Cardiac ventricle fibroblast (primary cell): ENCODE data around the gene PDPR.

GRCh38 chr16:68737536-68737857 lies 405 bp downstream of the CDH1 start:
- RAMPAGE, long total RNA: no peak

GRCh38 chr16:68742351-68742625 lies 5.2 kb downstream of the CDH1 start:
- RAMPAGE, long total RNA: no peak

- RAMPAGE, long total RNA: no peak
Observed at GRCh38 chr16:68746757-68747420, 9.8 kb downstream of the CDH1 start.

DNA sequence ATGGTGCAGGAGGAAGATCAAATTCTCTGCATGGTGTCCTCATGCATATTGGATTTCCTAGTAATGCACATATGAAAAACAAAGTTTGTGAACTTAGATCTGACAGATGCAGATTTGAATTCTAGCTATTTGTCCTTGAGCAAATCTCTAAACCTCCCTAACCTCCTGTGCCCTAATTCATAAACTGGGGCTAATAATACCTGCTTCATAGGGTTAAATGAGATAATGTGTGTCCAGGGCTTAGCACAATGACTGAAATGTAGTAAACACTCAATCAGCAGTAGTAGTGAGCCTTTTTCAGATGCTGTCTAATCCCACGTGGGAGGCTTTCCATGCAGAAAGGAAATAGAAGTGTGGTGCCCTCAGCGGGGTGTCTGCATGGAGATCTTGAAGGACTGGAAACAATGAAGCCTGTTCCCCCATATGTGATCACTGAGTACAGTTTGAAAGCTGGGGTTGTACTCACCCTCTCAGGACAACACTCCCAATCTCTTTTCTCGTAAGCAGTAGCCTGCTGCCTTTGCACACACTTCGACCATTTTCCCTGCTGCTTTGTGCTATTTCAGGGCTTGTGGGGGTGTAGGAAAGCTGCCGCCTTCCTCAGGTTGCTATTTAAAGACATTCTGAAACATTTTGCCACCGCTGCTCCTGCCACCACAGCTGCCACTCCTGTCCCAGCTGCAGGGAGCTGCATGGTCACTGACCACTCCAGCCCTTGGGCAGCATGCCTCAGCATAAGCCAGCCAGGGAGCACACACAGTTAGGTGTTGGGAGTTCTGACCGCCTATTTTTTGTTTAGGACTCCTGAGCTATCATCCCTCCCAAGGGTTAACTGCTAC lies 40.7 kb upstream of the HAS3 start:
- RAMPAGE, long total RNA: no peak

GRCh38 chr16:69087208-69087623 lies 18.2 kb upstream of the HAS3 start:
- RAMPAGE, long total RNA: no peak

- RAMPAGE, long total RNA: no peak
Observed at GRCh38 chr16:69109400-69109912, 4.0 kb downstream of the HAS3 start.

GRCh38 chr16:69143164-69143724 lies 10.8 kb downstream of the UTP4 start:
- RAMPAGE, long total RNA: no peak

GRCh38 chr16:69188571-69189054 lies 1.6 kb downstream of the SNTB2 start:
- RAMPAGE, long total RNA: no peak

DNA sequence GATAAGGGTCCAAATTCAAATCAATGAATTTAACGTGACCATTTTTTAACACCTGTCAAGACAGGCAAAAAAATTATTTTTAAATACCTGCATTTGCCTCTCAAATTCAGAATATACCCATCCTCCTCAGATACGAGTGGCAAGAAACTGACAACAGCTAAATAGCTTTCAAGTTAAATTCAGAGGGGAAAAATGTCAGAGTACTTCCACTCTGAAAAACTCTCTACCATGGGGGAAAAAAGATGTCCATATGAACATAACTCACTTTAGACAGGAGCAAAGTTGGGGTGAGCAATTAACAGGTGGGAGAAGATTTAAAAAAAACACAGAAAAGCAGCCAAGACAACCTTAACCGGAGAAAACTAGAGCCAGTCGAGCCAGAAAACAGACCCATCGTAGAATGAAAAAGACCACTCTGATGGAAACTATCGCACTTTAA lies 921 bp downstream of the TERF2 start:
- RAMPAGE, long total RNA: no peak

DNA sequence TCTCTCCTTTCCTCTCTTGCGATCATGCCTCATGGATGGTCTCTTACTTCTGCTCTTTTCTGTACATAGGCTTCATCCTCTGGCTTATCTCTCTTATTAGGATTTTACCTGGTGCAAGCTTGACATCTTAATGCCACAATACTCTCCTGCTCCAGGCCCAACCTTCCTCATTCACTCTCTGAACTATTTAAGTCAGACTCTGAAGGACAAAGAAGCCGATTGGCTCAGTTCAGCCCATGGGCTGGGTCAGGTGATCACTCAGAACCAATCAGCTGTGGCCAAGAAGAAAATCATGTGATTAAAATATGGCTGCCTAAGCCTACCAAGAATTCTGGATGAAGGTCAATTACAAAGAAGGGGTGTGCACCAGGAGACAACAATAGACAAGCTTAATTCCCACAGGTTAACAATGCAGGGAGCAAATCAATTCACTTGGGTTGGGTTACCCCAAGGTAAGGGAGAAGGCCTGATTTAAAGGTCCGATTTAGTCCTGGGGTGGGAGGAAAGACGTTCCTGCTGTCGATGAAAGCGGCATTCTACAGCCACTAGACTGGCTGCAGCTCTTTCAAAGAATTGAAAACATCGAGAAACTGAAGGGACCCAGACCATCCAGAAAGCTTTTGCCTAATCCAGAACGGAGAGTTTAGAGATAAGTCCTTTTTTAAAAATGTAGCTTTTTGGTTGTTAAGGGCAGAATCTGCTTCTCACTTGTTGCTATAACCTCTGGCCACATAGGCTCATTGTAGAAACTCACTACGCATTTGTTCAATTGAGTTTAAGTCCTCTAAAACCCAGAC lies 42.9 kb upstream of the NFAT5 start:
- RAMPAGE, long total RNA: no peak

GRCh38 chr16:69626244-69626561 lies 60.4 kb downstream of the NFAT5 start:
- RAMPAGE, long total RNA: no peak

DNA sequence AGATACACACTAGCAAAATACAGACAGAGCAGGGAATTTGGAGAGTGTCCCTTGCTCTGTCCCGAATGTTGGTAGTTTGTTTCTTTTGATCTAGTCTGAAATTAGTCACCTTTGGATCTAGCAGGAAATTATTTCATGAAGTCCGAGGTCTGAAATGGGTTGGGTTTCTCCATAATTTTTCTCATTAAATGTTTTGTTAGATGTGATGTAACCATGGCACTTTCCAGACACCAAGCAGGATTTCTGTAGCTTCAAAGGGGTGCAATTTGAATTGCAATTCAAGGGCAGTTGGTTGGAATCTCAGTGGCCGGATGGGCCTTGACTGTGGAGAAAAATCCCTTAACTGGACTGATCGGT lies 78.5 kb downstream of the WWP2 start:
- RAMPAGE, long total RNA: no peak

- RAMPAGE, long total RNA: no peak
Observed at GRCh38 chr16:69942144-69942666, 8.9 kb upstream of the CLEC18A start.

DNA sequence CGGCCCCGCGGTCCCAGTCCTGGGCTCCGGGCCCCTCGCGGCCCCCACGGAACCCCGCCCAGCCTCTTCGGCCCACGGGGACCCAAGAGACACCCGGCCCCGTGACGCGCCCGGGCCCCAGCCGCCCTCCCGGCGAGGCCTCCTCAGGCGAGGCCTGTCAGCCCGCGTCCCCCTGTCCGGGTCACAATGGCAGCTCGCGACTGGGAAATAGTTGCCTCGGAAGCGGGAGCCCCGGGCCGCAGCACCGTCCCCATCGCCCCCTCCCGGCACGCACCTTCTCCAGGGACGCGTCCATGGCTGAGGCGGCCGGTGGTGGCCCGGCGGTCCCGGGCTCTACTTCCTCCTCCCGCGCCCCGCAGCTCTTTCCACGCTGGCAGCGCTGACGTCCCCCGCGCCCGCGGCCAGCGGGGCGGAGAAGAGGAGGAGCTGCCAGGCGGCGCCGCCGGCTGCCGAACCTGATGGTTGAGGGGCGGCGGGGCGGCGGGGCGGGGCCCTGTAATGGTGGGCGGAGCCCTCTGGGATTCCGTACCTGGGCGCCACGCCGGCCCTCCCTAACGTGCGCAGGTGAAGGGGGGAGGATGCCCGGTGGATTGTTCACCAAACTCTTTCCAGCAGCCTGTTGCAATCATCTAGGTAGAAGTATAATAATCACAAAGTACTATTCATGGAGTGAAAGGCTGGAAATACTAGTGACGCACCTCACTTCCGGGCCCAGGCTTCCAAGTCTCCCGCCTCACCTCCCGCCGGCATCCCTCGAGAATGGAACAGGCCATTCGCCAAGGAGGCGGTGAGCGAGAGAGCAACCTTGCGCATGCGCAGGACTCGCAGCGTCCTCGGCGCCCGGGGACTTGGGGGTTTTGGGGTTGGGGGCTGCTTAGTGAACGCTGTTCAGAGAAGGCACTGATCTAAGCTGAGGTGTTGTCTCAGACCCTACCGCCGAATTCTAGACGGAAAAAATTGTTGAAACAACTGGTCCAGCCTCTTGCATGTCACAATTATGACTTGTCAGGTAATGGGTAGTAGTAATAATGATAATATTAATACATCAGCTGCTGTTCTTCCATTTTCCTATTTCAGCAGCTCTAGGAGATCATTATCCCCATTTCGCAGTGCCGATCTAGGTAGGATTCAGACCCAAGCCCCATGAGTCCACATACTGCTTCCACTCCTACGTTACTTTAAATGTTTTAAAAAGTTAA lies 48.3 kb upstream of the PDPR start:
- RAMPAGE, long total RNA: no peak

GRCh38 chr16:70113782-70115164 lies at the start of gene PDPR:
TSS of gene PDPR (plus strand) at chr16:70114332.
- RAMPAGE, long total RNA: no peak

- RAMPAGE, long total RNA: no peak
Observed at GRCh38 chr16:70288802-70289350, 430 bp downstream of the AARS1 start.

- RAMPAGE, long total RNA: no peak
Observed at GRCh38 chr16:70294612-70295076, 4.3 kb upstream of the DDX19B start.

GRCh38 chr16:70381902-70382518 lies 35.3 kb downstream of the DDX19A start:
- RAMPAGE, long total RNA: no peak

- RAMPAGE, long total RNA: no peak
Observed at GRCh38 chr16:70394768-70395435, 44.0 kb downstream of the ST3GAL2 start.

- RAMPAGE, long total RNA: no peak
Observed at GRCh38 chr16:70398832-70399554, 39.9 kb downstream of the ST3GAL2 start.